HEK293 (cell line): Measurements from ENCODE around the genes THOC2, TEX13D, SMARCA1 and XPNPEP2.

- PRO-cap: no peak
- RRBS, 2 experiments: no CpG with 5 or more reads among the region's 4 CpGs
Measured at GRCh38 chrX:120560156-120560339, 714 bp downstream of the CUL4B start.

- PRO-cap: no peak
- RRBS, 2 experiments: no CpG with 5 or more reads among the region's 1 CpG
Measured at GRCh38 chrX:120754939-120755648, 120.6 kb downstream of the CT47B1 start.

DNA sequence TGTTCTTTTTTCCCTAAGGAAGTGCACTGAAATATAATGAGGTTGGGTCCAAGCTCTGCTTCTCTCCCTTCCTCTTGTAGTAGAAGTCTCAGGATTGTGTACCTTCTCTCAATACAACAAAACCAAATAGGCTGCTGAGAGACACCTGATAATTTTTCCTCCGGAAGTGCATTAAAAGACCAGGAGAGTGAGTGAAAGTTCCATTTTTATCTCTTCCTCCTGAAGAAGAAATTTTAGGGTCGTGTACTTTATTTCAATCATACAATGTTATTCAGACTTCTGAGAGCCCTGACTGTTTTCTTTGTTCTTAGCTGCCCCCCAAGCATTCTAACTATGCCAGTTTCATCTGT is 1052.1 kb upstream of the GRIA3 start:
- PRO-cap: unidirectional peak, plus-strand start at position 153 of the sequence
- RRBS, 2 experiments: no CpG with 5 or more reads among the region's 2 CpGs

- PRO-cap: no peak
- RRBS, 2 experiments: no CpG with 5 or more reads among the region's 4 CpGs
Measured at GRCh38 chrX:123201566-123201947, 17.5 kb downstream of the GRIA3 start.

DNA sequence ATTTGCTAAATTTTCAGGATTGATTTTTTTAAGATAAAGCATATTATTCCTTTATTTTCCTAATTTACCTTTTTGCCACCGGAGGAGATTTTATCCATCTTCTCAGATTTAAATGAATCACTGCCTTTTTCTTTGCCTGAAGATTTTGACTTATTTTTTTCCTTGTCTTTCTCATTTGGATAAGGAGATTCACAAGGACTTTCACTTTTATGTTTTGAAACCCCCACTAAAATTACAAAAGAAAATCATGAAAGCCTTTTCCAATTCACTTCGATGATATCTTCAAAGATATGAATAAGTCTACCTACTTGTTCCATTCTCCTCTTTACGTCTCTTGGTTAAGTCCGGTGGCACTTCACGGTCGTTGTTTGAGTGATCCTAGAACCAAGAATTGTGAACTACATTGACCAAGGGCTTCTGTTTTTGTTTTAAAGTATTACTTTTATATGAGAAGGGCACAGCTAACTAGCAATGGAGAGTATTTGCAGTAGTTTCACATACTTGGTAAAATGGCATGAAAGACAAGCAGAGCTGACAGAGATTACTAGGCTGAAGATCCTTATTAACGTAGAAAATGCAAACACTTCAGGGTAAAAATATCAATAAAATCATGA is 119.4 kb downstream of the THOC2 start:
- PRO-cap: no peak
- RRBS, 2 experiments: no CpG with 5 or more reads among the region's 7 CpGs

- PRO-cap: unidirectional peak, plus-strand start at chrX:123732341; unidirectional peak, plus-strand start at chrX:123732504; bidirectional peak, plus-strand start at chrX:123732523, minus-strand start at chrX:123732527; bidirectional peak, plus-strand start at chrX:123732740, minus-strand start at chrX:123732768; bidirectional peak, plus-strand start at chrX:123733086, minus-strand start at chrX:123733034; bidirectional peak, plus-strand start at chrX:123733159, minus-strand start at chrX:123733267
- RRBS, 2 experiments: 46 to 50% methylated on average over 16 to 17 of the region's 90 CpGs
Measured at GRCh38 chrX:123732044-123733414, at the start of gene THOC2. THOC2 (minus strand) TSS chrX:123733052.

DNA sequence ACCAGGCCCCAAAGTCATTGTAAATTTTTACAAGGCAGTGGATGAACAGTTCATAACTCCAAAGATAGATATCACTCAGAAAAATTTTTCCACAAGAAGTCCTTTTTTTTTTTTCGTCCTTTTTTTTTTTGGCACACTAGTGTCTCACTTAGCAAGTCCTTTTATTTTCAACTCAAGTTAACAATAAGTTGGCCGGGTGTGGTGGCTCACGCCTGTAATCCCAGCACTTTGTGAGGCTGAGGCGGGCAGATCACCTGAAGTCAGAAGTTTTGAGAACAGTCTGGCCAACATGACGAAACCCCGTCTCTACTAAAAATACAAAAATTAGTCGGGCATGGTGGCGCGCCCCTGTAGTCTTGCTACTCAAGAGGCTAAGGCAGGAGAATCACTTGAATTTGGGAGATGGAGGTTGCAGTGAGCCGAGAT is 12.4 kb downstream of the XIAP start:
- PRO-cap: no peak
- RRBS, 2 experiments: no CpG with 5 or more reads among the region's 10 CpGs

- PRO-cap: bidirectional peak, plus-strand start at chrX:123962033, minus-strand start at chrX:123961959
- RRBS, 2 experiments: no CpG with 5 or more reads among the region's 13 CpGs
Measured at GRCh38 chrX:123962009-123962261, 429 bp downstream of the STAG2 start.

- PRO-cap: no peak
- RRBS, 2 experiments: no CpG with 5 or more reads among the region's 3 CpGs
Measured at GRCh38 chrX:123994526-123994971, 33.0 kb downstream of the STAG2 start.

DNA sequence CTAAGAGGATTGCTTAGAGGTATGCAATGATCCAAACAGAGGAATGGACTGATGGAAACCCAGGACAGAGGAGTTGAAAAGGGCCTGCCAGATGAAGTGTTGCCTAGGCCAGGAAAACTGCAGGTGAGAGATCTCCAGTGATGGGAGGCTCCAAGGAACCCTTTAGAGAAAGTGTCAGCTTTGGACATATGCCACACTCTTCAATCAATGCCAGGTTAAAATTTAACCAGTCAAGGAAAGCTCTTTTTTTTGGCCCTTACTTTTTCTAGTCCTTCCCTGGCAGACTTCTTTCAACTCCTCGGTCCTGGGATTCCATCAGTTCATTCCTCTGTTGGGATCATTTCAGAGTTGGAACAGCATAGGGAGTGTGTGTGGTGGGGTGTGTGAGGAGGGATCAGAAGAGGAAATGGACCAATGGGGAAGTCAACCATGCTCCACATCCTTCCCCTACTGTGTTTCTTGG is 25.7 kb upstream of the TEX13D start:
- PRO-cap: no peak
- RRBS, 2 experiments: no CpG with 5 or more reads among the region's 1 CpG

GRCh38 chrX:124332306-124332983 is at the start of gene TEX13D:
TEX13D (plus strand) TSS chrX:124332660.
- PRO-cap: no peak
- RRBS, 2 experiments: 77 to 83% methylated on average over 7 of the region's 23 CpGs

DNA sequence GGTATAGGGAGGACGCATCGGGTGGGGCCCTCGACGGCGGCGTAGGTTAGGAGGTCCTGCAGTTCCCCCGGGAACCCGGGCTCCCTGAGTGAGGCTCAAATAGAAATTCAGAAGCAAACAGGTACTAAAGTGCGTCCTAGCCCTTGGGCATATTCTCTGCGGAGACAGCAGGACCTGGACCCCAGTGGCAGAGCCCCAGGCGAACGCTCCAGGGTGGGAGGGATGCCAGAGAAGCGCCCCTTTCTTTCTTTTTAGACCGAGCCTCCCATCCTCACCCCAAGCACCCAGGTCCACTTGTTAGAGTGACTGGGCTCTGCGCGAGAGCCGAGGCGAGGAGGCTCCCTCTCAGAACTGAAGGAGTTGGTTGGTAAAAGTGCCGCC is 116.6 kb upstream of the TEX13C start:
- PRO-cap: no peak
- RRBS, 2 experiments: no CpG with 5 or more reads among the region's 19 CpGs

DNA sequence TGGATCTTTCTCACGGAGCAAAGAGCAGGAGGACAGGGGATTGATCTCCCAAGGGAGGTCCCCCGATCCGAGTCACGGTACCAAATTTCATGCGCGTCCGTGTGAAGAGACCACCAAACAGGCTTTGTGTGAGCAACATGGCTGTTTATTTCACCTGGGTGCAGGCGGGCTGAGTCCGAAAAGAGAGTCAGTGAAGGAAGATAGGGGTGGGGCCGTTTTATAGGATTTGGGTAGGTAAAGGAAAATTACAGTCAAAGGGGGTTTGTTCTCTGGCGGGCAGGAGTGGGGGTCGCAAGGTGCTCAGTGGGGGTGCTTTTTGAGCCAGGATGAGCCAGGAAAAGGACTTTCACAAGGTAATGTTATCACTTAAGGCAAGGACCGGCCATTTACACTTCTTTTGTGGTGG is 74.4 kb downstream of the TEX13C start:
- PRO-cap: no peak
- RRBS, 2 experiments: no CpG with 5 or more reads among the region's 13 CpGs

GRCh38 chrX:129523197-129524158 is at the start of gene SMARCA1:
SMARCA1 (minus strand) TSS chrX:129523490.
- PRO-cap: bidirectional peak, plus-strand start at chrX:129523640, minus-strand start at chrX:129523516
- RRBS, 2 experiments: no CpG with 5 or more reads among the region's 53 CpGs

- PRO-cap: no peak
- RRBS, 2 experiments: no CpG with 5 or more reads among the region's 7 CpGs
Measured at GRCh38 chrX:129736482-129737021, 2.2 kb upstream of the XPNPEP2 start.

- PRO-cap: no peak
- RRBS, 2 experiments: 64 to 100% methylated on average over 1 to 3 of the region's 13 CpGs
Measured at GRCh38 chrX:129738494-129739264, at the start of gene XPNPEP2. XPNPEP2 (plus strand) TSS chrX:129738979.

- PRO-cap: bidirectional peak, plus-strand start at chrX:130060174, minus-strand start at chrX:130060241; bidirectional peak, plus-strand start at chrX:130060729, minus-strand start at chrX:130060616
- RRBS, 2 experiments: 19 to 20% methylated on average over 51 of the region's 103 CpGs
Measured at GRCh38 chrX:130059992-130061143, 49.9 kb downstream of the ELF4 start.

DNA sequence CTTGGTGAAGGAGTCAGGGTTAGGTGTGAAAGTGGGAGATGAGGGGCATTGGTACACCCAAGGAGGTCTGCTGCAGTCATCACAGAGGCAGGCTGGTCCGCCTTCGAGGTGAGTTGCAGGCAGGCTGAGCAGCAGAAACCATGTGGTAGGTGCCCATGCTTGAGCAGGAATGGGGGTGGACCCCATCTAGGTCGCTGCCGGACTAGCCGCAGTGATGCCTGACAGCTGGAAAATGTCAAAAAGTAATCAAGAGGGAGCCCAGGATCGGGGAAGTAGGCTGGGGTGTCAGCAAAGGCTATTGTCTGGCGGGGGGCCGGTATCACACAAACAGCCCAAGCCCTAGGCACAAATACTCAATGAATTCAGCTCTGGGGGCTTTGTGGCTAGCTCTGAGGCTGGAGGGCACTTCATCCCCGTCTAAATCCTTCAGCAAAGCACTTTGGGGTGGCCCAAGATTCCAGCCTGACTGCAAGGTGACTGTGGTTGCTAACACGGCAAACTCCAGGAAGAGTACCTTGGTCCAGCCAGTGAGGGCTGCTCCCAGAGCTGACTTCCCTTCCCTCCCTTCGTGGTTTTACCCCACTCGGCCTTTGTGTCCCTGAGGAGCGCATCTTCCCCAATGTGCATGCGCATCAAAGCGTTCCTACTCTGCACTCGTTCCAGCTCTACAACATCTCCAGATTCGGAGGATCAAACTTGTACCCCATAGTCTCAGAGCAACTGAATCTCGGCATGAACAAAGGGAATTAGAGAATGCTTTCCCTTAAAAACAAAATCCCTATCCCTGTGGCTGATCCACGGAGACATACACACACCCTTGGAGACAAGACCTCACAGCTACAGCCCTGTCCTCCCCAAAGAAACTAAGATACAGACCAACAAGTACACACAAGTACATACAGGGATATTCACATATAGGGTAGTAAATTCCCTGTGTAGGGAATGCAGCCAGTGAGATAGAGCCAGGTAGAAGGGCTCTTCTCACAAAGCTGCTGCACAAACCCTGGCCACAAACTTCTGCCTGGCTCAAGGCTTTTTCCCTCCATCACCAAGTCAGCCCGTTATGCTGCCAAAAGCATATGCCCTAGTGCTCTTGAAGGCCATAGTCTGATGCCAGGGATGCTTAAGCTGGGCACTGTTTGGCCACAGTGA is 44.5 kb downstream of the ELF4 start:
- PRO-cap: no peak
- RRBS, 2 experiments: no CpG with 5 or more reads among the region's 20 CpGs

GRCh38 chrX:130073876-130074396 is 36.4 kb downstream of the ELF4 start:
- PRO-cap: no peak
- RRBS, 2 experiments: no CpG with 5 or more reads among the region's 8 CpGs

DNA sequence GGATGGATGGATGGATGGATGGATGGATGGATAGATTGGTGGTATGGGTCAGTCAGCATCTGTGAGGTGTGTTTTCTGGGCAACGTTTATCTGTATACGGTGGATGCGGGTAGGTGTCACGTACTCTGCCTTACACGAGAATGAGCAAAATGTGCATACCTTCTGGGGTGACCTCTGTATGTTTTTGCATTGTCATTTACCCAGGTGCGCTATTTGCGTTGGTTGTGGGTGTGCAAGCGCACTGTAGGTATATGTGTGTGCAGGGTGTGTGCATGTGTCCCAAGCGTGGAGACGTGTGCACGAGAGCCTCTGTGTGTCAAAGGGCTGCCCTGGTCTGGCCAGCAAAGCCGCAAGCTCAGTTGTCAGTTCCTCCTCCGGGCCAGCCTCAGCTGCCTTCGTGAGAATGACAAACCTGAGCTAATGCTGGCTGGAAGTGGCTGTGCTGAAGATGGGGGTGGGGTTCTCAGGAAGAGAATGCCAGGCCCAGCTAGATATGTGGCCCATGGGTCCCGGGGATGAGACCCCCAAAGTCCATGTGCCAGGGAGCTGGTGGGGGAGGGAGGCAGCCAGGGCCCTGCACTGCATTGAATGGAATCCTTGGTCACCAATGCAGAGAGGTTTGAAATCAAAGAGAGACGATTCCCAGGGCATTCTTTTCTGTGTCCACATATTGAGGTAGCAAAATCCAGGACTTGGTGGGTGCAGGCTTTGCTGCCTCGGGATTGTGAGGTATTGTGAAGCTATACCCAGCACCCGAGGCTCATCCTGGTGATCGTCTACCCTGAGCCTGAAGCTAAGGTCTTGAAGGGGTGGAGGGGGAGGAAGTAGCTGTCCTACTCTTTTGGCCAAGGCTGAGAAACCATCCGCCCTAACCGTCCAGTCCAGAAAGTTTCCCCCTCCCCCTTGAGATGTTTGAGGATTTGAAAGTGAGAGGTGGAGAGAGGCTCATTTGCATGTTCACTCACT is 26.2 kb downstream of the ELF4 start:
- PRO-cap: no peak
- RRBS, 2 experiments: no CpG with 5 or more reads among the region's 21 CpGs